Metastatic Breast Carcinoma in the Brain (tissue), 10 donors: ENCODE data around the gene RNF152.

GRCh38 chr18:58632409-58632939 lies 3.6 kb upstream of the ALPK2 start:
- PRO-cap, 10 experiments, result no peak in any of the 10 experiments

DNA sequence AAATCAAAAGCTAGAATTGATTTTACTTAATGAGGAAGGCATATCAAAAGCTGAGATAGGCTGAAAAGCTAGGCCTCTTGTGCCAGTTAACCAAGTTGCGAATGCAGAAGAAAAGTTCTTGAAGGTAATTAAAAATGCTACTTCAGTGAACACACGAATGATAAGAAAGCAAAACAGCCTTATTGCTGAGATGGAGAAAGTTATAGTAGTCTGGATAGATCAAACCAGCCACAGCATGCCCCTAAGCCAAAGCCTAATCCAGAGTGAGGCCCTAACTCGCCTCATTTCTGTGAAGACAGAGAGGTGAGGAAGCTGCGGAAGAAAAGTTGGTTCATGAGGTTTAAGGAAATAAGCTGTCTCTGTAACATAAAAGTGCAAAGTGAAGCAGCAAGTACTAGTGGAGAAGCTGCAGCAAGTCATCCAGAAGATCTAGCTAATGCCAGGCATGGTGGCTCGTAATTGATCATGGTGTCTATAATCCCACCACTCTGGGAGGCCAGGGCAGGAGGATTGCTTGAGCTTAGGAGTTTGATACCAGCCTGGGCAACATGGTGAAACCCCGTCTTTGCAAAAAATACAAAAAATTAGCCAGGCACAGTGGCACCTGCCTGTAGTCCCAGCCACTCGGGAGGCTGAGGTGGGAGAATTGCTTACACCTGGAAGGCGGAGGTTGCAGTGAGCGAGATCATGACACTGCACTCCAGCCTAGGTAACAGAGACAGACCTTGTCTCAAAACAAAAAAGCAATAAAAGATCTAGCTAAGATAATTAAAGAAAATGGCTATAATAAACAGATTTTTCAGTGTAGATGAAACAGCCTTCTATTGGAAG lies 21.6 kb downstream of the MALT1 start:
- PRO-cap, 10 experiments, result no peak in any of the 10 experiments

DNA sequence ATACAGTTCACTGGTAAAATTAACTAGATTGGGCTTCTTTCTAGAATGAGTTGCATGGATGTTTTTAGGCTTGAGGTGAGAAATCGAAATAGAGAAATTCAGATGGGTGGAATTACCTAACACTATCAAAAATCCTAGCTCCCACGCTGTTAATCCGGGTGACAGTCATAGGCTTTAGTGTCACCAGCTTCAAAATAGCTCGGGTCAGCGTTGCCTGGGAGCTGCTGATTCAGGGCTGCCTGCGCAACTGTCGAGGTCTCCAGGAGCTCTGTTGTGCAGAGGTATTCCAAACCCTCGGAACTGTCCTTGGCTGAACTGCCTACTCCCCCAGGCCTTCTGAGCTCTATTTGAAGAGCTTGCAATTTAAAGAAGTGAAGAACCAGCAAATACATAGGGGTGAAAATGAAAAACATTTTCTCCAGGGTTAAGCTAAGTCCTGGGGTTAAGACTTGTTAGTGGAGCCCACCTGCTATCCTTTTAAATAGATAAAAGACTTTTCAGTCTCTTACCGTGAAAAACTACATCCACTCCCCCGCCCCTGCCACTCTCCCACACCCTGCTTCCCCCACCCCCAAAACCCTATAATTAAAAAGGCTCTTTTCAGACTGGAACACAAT lies 21.3 kb upstream of the ZNF532 start:
- PRO-cap, 10 experiments, result no peak in any of the 10 experiments

GRCh38 chr18:58863243-58864288 lies 1.1 kb upstream of the ZNF532 start:
- PRO-cap, 10 experiments, result peak in 10 of 10 experiments; most common plus-strand start chr18:58863631 (in 5); most common minus-strand start chr18:58863682 (in 9)

GRCh38 chr18:58970964-58971517 lies 106.4 kb downstream of the ZNF532 start:
- PRO-cap, 10 experiments, result no peak in any of the 10 experiments

DNA sequence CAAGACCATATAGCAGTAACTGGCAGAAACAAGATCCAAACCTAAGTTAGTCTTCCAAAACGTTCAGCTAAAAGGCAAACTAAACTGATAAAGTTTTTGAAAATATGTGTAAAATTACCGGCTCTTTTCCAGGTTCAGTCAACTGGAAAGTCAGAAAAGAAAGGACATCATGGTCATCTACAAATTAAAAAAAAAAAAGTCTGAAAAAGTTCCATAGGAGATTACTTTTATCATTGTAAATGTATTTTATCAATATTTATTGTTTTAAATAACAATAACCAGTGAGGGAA lies 11.7 kb downstream of the LMAN1 start:
- PRO-cap, 10 experiments, result no peak in any of the 10 experiments

DNA sequence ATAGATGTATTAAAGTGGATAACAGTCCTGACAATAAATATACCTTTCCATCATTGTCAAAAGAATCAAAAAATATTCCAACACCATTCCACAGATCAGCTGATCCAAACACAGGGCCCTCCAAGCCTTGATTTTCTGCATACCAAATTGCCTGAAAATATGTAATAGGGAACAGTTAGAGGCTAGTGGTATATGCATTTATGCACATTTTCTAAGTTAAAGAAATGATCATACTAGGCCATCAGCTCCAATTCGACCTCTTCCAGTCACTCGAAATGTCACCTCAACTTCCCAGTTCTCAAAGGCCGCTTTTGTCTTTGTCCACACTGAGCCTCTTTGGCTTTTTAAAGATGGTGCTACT lies 3.8 kb downstream of the LMAN1 start:
- PRO-cap, 10 experiments, result no peak in any of the 10 experiments

DNA sequence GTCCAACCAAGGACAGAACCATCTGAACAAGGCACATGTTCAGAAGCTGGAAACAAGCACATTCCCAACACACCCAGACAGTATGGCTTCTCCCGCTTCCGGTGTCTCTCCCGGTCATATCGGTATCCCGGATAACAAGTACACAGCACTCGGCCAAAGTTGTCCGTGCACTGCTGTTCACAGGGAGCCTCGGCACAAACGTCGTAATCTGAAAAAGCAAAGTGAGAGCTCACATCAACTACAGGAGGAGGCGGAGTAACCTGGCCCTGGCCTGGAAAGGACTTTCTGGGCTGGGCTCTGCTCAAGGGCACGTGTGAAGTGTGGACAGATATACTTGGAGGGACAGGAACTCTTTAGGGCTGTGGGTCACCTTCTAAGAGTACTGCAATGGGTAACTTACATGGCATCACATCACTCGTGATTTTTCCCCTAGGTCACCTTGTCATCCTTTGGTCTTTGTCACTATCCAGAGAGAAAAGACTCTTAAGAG lies 110.4 kb upstream of the LMAN1 start:
- PRO-cap, 10 experiments, result no peak in any of the 10 experiments

GRCh38 chr18:61605908-61606665 lies 272.9 kb downstream of the CDH20 start:
- PRO-cap, 10 experiments, result no peak in any of the 10 experiments

GRCh38 chr18:61637158-61637781 lies 255.5 kb downstream of the RNF152 start:
- PRO-cap, 10 experiments, result no peak in any of the 10 experiments

DNA sequence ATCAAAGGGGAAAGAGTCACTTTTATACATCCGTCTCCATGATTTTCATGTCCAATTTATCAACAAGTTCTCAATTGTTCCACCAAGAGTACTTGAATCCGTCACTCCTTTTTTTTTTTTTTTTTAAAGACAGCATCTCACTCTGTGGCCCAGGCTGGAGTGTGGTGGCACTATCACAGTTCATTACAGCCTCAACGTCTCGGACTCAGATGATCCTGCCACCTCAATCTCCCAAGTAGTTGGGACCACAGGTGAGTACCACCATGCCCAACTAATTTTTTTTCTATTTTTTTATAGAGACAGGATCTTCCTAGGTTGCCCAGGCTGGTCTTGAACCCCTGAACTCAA lies 240.7 kb downstream of the RNF152 start:
- PRO-cap, 10 experiments, result peak in 1 of 10 experiments; most common plus-strand start position 178 of the sequence (in 1)

- PRO-cap, 10 experiments, result peak in 10 of 10 experiments; most common plus-strand start chr18:61893822 (in 8); most common minus-strand start chr18:61893007 (in 2)
Observed at GRCh38 chr18:61892853-61893947, at the start of gene RNF152. TSS of gene RNF152 (minus strand) at chr18:61893007.

DNA sequence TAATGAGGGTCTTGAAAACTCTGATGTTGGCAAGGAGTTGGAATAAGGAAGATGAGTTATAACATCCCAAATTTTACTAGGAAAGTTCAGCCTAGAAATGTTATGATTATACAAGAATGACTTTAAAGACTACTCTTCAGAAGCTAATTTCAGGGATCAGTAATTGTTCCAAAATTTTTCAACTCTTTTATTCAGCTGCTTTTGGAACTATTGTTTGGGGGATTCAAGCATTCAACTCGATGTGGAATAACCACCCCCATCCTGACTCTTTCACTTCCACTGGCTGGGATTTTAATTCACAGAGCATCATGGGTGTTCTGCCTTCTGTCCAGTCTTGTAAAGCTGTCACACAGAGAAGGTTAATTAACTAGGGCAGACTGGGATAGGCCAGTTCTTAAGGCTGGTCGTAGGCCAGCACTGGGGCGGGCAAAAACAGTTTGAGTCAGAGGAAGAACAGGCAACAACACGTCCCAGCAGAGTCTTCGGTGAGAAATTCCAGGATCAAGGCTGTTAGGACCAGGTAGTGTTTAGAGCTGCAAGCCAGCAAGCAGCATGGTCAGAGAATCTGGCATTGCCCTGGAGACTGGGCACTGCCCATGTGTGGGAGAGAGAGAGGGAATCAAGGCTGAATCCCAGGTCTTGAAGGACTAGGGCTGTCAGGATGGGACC lies 3.9 kb upstream of the RNF152 start:
- PRO-cap, 10 experiments, result peak in 4 of 10 experiments; most common plus-strand start position 435 of the sequence (in 4)

DNA sequence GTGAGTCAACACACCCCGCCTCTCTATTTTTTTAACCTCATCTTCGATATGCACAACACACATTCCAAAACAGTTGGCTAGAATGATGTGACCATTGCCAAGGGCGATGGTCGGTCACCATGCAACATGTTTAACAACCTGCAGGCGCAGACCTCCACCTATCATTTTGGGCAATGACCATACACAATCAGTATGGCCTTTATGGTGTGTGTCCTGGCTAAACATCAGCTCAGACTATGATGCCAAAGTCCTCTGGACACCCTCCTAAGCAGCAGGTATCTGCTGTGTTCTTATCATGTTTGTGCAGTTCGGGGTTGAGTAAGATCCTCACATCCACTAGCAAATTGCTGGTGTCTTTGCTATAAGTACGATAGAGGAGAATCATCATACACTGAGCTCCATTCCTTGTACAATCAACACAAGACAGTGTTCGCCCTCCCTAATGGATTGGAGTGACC lies 7.8 kb upstream of the RNF152 start:
- PRO-cap, 10 experiments, result no peak in any of the 10 experiments

GRCh38 chr18:62437523-62438439 lies 85.0 kb upstream of the ZCCHC2 start:
- PRO-cap, 10 experiments, result peak in 2 of 10 experiments; most common plus-strand start chr18:62438183 (in 1); most common minus-strand start chr18:62438106 (in 2)

DNA sequence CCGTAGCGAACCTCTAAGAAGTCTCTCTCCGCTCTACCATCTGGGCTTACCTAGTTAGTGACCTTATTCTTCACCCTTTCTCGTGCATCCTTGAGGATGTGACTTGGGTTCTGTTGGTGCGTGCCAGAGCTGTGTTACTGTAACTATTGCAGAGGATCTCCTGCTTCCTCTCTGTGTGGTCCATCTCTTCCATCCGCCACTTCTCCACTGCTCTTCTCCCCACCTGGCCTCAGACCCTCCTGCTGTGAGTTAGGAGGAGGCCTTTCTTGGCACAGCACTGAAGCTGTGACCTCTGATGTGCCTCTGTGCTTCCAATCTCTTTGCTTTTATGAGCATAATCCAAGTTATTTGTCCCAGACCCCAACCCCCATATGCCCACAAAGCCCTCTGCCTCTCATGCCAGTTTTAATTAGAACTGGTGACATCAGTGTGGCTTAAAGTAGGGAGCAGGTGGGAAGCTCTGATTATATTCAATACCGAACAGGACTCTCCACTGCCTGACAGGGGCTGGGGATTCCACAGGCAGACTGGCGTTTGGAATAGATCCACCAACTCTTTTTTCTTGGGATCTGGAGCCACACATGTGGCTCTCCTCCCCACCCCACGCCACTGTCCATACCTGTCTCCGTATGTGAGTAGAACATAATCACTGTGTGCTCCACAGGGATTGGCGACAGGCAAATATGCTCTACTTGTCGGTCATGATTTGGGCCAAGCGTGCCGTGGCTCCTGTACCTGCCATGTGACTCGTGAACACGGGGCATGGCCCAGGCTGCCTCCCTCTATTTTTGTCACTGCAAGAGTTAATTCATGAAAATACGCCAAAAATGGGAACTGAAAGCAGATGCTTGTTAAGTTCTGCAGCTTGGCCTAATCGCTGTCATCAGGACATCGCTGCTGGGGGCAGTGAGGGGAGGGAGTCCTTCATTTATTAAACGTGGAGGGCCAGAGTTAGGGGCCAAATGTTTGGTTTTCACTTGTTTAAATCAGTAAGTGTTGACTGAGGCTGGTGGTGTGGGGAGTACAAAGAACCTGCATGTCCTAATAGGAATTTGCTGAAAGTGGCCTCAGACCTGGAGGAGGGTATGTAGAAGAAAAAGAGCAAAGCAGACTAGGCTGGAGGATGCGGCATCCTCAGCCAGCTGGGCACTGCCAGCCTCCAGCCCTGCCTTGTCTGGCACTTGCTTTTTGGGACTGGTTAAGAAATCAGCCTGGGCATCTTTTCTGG lies 178.0 kb downstream of the BCL2 start:
- PRO-cap, 10 experiments, result no peak in any of the 10 experiments

GRCh38 chr18:63205159-63206146 lies 114.1 kb downstream of the BCL2 start:
- PRO-cap, 10 experiments, result no peak in any of the 10 experiments

DNA sequence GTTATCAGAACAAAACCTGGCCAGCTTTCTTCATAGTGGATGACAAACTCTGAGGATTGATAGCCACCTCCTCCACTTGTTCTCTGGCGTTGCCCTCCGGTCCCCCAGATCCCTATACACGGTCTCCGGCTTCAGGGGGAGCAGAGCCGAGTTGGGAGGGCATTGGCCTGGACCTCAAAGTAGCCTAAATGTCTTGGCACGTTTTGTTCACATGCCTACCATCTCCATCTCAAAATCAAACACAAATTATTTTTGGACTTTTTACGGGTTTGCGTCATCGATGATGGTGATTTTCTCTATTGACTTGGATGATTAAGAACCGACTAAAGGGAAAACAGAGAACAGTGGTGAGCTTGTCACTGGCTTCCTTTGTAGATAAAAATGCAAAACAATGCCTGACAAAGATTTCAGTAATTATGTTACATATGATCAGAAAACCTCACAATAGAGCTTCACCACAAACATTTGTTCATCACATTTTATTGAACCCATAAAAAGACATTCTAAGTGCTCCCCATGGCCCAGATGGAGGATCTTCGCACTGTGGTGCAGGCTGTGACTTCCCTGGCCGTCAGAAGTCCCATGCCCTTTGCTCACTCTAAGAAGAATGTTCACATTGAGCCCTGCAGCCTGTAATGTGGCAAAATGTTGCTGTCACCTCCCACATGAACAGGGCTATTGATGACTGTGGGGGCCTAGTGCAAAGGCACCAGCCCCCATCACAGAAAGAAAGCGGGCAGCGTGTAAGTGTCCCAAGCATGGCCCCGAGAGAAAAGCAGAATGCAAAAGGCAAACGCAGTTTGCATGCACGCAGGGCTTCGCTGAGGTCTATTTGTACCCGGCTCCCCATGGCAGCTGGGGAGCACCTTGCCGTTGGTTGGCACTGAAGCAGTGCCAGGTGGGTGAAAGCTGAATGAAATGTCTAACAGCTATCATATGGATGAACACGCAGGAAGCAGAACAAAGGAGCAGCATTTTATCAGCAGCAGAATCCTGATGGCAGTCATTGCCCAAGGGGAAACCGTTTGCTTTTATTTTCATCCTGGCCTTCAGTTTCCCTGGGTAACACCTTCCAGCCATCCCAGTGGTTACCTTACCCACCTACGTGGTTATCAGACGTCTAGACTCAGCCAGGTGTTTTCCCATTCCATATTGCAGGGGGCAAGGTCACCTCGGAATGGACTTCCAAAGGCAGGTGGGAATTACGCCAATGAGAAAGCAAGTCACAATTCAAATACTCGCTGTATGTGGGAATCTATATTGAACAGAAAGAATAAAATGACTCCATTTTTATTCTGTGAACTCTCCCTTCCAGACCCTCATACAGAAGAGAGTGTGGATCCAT lies 60.5 kb downstream of the BCL2 start:
- PRO-cap, 10 experiments, result peak in 4 of 10 experiments; most common plus-strand start position 332 of the sequence (in 4); most common minus-strand start position 231 of the sequence (in 2)

DNA sequence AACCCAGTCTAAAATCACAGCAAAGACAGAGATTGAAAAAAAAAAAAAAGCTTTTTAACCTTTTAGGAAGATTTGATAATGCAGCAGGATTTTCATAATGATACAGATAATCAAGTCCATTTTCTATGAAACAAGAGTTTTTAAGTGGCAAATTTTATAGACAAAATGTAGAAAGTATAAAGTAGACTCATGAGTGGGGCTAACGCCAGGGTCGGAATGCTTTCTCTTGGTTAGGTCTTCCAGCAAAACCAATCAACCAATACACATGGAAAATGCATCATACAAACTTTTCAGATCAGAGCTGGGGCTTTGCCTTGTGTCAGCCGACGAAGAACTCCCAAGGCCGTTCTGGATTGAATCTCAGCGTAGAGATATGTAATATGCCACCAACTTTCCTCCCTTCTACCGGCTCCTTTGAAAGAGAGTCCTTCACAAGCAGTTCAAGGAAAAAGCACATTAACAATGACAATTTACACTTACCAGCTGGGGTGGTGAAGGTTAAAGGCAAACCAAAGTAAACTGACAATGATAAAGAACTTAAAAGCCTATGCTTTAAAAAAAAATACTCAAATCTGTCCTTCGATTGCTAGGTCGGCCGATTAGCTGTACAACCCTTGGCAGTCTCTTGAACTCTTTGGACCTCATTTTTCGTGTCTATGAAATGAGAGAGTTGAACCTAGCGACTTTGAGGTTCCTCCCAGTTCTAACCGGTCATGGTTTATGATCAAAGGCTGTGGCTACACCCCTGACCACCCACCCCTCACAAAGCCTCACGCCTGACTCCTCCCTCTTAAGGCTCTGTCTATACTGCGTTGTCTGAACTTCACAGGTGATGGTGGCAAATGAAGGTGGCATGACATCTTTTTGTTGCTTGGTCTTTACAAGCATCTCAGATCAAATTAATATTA lies 46.3 kb downstream of the BCL2 start:
- PRO-cap, 10 experiments, result no peak in any of the 10 experiments

DNA sequence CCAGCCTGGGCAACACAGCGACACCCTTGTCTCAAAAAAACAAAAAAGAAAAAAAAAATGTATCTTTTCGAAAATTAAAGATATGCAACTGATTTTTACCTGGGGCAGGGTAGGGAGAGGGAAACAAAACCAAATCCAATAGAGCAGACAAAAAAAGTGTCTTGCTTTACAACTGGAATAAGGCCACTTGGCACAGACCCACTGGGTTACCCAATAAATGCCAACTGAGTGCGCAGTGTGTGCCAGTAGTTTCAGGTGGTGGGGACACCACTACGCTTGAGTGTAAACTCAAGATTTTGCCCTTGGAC lies 16.4 kb downstream of the VPS4B start:
- PRO-cap, 10 experiments, result peak in 1 of 10 experiments; most common plus-strand start position 245 of the sequence (in 1)